ENCODE measurements around the genes FBXO45, DLG1 and RUBCN.

GRCh38 chr3:196502822-196503371 is 671 bp downstream of the RNF168 start:
- RRBS = no CpG with 5 or more reads among the region's 34 CpGs

- RRBS = 1% methylated on average over 76 of the region's 125 CpGs
These were observed at the start of gene FBXO45 for GRCh38 chr3:196568446-196569698. Gene FBXO45, plus strand, starts transcription at chr3:196568660.

DNA sequence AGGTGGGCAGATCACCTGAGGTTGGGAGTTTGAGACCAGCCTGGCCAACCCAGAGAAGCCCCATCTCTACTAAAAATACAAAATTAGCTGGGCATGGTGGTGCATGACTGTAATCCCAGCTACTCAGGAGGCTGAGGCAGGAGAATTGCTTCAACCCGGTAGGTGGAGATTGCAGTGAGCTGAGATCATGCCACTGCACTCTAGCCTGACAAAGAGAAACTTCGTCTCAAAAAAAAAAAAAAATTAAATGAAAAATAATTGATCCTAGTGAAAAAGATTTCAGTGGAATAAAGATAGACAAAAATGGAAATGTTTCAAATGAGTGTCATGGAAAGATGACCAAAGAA is 15.8 kb upstream of the NRROS start:
- RRBS = no CpG with 5 or more reads among the region's 2 CpGs

DNA sequence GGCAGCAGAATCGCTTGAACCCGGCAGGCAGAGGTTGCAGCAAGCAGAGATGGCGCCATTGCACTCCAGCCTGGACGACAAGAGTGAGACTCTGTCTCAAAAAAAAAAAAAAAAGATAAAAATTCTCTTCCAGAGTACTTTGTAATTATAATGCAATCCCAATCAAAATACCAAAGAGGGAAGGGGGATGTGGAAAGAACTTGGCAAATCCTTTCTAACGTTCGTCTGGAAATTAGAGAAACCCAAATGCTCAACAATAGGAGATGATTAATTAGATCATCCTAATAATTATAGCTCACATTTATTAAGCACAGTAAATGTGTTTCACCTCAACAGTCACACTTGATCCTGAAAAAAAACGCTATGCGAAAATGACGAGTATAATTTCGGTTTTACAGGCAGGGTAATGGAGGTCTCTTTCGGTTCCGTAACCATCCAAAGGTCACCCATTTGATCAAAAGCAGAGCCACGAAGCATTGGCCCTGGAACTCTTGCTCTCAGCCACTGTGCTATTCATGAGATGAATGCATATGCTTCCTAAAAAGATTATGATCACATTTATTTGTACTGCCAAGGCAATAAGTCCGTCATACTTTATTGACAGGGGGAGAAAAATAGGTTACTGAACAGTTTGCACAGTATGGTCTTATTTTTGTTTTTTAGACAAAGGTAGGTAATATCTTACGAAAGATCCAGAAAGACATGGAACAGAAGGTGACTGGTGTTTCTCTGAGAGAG is 18.3 kb downstream of the NRROS start:
- RRBS = no CpG with 5 or more reads among the region's 15 CpGs

GRCh38 chr3:196868029-196868777 is 483 bp downstream of the SENP5 start:
- RRBS = under 1% methylated on average over 27 of the region's 68 CpGs

DNA sequence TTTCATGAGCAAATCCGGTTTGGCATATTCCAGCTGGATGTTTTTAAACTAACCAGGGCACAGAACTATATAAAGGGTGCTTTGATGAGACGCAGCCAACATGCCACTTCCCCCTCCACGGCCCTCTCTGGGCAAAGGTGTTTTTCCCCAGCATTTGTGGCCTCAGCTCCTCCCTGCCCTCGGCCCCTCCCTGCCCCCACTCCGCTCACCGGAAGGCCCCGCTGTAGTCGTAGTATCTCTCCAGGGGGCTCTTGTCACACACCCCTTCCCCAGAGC is 6.9 kb downstream of the MELTF start:
- RRBS = no CpG with 5 or more reads among the region's 8 CpGs

DNA sequence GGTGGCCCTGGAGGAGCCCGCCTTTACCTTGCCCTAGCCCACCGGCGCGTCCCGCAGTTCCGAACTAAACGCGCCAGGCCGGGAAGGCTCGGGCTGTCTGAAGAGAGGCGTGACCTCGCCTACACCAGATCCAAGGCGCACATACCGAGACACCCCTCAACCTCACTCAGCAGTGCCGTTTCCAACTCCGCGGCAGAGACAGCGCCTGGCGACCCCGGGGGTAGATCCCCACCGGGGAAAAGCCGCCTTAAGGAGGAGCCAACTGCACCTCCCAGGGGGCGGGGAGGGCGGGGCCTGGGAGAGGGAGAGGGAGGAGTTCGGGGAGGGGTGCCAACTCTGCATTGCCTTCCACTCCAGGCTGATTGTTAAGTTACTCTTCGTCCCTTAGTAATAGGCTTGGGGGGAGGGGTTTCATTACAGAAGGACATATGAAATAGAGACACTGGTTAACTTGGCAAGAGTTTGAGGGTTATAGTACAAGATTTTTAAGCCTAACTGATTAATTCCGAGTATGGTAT is at the start of gene DLG1:
DLG1 (minus strand) TSS at position 222 of the 518 bp plus-strand sequence.
- RRBS = 2% methylated on average over 2 of the region's 27 CpGs

GRCh38 chr3:197487670-197488355 is 68.0 kb downstream of the BDH1 start:
- RRBS = no CpG with 5 or more reads among the region's 11 CpGs

DNA sequence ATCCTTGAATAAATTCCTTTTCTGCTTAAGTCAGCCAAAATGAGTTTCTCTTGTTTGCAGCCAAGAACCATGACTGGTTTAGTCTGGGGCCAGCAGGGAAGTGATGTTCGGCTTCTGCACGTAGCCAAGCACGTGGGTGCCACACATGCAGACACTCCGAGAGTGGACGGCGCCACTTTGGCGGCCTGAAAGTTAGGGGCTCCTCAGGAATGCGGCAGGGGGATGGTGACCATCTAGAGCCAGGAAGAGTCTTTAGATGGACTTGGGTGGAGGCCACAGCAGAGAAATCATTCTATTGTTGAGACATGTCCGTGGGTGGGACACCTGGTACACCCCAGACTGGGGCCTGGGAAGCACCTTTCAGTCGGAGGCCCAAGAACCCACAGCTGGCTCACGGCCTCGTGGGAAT is 60.9 kb downstream of the BDH1 start:
- RRBS = no CpG with 5 or more reads among the region's 12 CpGs

DNA sequence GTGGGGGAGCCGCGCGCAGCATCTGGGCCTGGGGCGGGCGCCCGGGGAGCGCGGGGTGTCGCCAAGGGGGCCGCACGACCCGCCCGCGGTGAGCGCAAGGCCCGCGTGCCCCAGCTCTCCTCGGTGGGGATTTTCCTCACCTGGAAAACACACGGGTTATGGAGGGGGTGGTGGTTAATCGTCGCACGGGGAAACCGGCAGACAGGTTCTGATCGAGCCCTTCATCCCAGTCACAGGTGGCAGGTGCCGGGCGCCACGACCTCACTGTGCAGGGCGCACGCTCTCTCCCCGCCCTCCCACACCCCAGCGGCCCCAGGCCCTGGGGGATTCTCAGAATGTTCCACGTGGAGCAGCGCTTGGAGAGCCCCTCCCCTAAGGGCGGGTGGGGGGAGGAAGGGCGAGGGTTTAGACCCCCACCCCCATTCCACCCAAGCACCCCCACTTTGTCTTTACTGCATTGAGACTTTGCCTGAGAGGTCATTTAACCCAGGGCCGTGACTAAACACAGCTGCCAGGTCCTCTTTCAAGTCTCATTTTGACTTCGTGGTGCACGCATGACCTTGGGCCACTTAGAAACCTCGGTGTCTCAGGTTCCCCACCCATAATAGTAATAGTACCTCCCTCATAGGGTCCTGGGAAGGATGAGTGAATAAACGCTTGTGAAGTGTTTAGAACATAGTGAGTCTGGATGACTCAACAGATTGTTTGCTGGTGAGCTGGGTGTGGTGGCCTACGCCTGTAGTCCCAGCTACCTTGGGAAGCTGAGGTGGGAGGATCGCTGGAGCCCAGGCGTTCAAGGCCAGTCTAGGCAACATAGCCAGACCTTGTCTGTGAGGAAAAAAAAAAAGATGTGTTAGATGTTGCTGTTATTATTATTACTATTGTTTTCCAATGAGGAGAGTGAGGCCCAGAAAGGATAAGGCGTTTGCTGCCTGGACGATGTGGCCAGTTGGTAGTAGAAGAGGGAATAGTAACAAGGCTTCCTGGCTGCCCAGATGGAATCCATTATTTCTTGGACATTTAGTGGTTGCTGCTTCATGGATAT is 56.5 kb downstream of the BDH1 start:
- RRBS = 79% methylated on average over 9 of the region's 45 CpGs

GRCh38 chr3:197554175-197554433 is 1.7 kb downstream of the BDH1 start:
- RRBS = no CpG with 5 or more reads among the region's 7 CpGs

- RRBS = no CpG with 5 or more reads among the region's 7 CpGs
These were observed 34.6 kb upstream of the BDH1 start for GRCh38 chr3:197590242-197590854.

DNA sequence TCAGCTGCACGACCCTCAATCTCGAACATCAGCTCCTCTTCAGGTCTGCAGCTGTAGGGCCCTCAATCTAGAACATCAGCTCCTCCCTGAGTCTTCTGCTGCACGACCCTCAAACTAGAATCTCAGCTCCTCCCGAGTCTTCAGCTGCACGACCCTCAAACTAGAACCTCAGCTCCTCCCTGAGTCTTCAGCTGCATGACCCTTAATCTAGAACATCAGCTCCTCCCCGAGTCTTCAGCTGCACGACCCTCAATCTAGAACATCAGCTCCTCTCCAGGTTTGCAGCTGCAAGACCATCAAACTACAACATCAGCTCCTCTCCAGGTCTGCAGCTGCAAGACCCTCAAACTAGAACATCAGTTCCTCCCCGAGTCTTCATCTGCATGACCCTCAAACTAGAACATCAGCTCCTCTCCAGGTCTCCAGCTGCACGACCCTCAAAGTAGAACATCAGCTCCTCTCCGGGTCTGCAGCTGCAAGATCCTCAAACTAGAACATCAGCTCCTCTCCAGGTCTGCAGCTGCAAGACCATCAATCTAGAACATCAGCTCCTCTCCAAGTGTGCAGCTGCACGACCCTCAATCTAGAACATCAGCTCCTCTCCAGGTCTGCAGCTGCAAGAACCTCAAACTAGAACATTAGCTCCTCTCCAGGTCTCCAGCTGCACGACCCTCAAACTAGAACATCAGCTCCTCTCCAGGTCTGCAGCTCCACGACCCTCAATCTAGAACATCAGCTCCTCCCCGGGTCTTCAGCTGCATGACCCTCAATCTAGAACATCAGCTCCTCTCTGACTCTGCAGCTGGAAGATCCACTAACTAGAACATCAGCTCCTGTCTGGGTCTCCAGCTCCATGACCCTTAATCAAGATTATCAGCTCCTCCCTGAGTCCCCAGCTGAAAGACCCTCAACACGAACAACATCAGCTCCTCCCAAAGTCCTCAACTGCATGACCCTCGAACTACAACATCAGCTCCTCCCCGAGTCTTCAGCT is 84.5 kb upstream of the BDH1 start:
- RRBS = no CpG with 5 or more reads among the region's 17 CpGs

GRCh38 chr3:197736616-197737449 is at the start of gene RUBCN:
Gene RUBCN, minus strand, starts transcription at chr3:197736904.
- RRBS = 2% methylated on average over 36 of the region's 81 CpGs

DNA sequence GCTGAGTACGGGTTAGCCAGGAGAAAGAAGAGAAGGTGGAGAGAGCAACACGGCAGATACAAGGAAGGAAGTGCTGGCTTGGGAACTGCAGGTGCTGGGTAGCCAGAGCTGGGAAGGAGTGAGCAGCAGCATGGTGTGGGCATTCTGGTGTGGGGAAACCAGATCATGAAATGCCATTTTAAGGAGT is 639 bp upstream of the RUBCN start:
- RRBS = no CpG with 5 or more reads among the region's 2 CpGs

DNA sequence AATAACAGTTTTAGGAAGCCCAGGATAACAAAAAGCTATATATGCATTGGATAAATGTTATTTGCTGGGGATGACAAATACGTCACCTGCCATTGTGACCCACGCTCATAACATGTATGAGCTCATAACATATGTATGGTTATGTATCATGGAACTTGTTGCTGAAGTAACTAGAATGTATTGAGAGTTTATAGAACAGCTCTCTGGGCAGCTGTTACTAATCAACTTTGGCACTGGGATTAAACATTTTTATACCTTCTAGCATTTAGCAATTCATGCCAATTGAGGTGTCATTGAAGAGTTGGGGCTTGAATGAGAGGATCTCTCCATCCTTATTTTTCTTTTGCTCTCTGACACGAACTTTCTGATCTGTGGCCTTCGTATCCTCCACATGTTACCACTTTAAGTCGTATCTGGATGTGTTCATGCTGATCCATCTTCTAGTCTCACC is 1.6 kb upstream of the LRCH3 start:
- RRBS = no CpG with 5 or more reads among the region's 5 CpGs

- RRBS = no CpG with 5 or more reads among the region's 14 CpGs
These were observed 64.6 kb downstream of the LRCH3 start for GRCh38 chr3:197855509-197856243.

GRCh38 chr3:197949195-197949988 is 598 bp upstream of the RPL35A start:
- RRBS = no CpG with 5 or more reads among the region's 26 CpGs

- RRBS = no CpG with 5 or more reads among the region's 5 CpGs
These were observed 146.1 kb downstream of the LMLN start for GRCh38 chr3:198106086-198106498.

Measured in aortic smooth muscle cell (primary cell).